Placental pericyte (primary cell): ENCODE measurements around the gene LARP6.

- CAGE, long polyA plus RNA: no peak
These were observed 32.2 kb downstream of the RPLP1 start for GRCh38 chr15:69484709-69485230.

GRCh38 chr15:69592919-69593365, 140.3 kb downstream of the RPLP1 start:
- CAGE, long polyA plus RNA: no peak

DNA sequence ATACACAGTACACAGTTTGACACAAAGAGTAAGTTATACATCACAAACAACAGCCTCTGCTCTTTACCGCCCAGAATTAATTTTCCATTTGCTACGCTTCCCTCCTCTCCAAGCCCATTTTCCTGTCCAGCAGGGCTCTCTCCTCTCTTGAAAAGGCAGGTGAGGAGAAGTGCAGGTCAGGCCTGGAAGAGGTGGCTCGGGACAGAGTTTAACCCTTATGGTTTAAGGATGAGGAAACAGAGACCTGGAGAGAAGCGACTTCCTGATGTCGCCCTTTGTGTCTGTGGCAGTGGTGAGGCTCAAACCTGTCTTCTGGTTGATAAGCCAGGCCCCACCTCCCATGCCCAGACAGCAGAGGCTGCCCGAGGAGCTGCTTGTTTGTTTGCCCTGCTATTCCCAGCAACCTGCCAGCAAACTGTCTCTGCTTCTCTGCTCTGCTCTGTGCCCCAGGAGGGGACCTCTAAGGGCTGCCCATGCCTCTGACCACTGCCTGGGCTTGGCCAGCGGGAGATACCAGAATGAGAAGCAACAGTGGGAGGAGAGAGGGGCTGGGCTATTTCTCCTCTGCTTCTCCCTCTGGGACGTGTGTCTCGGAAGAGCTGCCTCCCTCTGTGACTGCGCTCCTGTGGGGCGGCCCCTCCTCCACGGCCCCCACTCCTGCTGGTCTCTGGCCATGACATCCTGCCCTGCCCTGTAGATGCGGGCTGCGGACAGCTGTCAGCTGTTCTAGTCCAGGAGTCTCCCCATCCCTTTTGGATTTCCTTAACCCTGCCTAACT, 212.9 kb downstream of the RPLP1 start:
- CAGE, long polyA plus RNA: no peak

GRCh38 chr15:69719418-69719996, 266.9 kb downstream of the RPLP1 start:
- CAGE, long polyA plus RNA: no peak

- CAGE, long polyA plus RNA: no peak
These were observed 3.0 kb downstream of the TLE3 start for GRCh38 chr15:70094617-70095155.

DNA sequence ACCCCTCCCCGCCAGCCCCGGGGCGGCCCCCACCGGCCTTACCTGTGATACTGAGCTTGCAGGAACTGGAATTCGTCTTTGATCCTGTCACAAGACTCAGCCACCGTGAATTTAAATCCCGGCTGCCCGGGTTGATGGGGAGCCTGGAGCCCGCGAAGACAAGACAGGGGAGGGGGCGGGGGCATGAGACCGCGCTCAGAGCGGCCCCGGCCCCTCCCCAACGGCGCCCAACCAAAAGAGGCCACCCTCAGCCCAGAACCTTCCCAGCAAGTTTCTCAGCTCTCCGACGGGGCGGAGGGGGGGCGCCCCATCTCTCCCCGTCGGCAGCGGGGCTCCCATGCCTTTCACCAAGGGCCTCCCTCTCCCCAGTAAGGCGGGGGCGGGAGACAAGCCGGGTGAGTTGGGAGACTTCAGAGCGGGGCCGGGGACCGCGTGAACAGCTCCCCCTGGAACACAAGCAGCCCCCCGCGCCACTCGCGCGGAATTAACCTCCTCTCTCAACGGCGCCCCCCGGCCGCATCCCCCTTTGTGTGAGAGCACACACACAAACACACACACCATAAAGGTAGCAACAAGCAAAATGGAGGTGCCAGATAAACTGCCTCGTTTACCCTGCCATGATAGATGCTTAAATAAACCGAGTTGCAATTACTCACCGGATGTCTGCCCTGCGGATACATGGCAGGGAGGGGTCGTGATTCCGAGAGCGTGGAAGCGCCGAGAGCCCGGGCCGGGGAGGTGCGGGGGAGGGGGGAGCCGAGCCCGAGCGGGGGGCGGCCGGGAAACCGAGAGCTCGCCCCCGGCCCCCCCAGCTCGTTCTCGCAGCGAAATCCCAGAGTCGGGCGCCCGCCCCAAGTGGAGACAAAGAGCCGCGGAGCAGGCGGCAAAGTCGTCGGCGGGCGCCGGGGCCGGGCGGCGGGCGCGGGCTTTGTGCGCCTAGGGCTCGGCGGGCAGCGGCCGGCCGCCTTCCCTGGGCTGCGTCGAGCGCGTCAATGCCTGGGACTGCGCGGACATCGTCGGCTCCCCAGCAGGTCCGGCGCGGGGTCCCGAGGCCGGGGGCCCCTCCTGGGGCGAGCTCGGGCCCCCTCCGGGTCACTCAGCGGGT, 1.2 kb downstream of the TLE3 start:
- CAGE, long polyA plus RNA: no peak

DNA sequence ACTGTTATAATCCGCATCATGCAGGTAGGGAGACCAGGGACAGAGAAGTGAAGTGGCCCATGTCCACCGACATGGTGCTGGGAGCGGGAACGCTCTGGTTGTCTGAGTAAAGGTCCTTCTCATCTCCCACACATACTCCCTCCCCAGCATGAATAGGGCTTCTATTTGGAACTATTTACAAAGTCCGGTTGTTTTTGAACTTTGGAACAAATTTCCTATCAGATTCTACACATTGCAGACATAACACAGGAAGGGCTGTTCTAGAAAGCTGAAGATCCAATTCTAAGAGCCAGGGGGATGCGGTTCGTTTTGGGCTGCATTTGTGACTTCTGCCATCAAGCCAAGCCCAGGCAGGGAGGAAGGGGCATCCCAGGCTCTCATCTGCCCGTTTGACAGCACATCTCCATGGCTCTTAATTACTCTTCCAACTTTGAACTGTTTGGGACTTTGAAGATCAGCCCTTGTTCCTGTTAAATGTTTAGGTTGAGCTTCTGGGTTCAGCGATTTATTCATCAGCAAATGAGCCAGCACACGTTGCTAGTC, 94.9 kb upstream of the TLE3 start:
- CAGE, long polyA plus RNA: no peak

DNA sequence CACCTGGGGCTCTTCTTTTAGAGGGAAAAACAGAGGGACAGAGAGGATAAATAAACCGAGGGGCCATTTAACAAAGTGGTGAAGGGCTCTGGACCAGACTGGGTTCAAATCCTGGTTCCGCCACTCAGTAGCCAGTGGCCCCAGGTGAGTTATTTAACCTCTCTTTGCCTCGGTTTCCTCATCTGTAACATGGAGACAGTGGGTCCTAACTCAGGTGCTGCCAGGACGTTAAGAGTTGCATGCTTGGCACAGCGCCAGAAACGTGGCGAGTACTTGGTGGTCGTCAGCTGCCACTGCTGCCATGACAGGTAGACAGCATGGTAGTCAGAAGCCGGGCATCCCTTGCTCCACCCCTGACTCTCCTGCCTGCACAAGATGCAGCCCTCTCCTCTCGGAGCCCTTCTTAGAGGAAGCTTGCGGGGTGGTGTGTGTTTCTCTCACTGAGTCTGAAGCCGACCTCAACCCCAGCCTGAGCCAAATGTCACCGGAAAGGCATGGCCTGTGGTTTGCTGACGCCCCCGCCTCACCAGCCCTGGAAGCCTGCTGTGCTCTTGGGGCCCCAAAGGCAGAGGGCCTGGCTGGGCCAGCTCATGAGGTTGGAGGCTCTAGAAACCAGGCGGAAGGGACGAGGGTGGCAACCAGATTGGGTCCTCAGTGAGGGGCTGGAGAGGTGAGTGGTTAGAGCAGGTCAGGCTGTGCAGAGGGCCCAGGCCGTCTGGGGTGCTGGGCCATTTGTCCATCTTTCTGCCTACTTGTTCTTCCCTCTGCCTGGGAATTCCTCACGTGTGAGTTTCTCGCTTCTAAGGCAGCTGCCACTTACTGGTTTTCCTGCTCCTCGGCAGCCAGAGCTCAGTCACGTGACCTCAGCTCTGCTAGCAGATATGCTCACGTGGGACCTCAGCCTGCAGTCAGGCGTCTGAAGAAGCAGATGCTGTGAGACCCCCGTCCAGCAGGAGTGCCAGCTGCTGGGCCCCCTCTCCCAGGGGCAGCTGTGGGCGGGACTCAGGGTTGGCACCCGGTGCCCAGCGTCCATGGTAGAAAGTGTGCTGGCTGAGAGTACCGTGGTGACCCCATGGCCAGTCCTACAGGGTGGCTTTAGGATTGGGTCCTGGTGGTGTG, 160.9 kb upstream of the TLE3 start:
- CAGE, long polyA plus RNA: no peak

- CAGE, long polyA plus RNA: no peak
These were observed 168.6 kb upstream of the TLE3 start for GRCh38 chr15:70266406-70266649.

GRCh38 chr15:70459725-70460296, 303.5 kb downstream of the UACA start:
- CAGE, long polyA plus RNA: no peak

GRCh38 chr15:70474650-70475652, 288.4 kb downstream of the UACA start:
- CAGE, long polyA plus RNA: no peak

- CAGE, long polyA plus RNA: no peak
These were observed 258.9 kb downstream of the UACA start for GRCh38 chr15:70504037-70505200.

DNA sequence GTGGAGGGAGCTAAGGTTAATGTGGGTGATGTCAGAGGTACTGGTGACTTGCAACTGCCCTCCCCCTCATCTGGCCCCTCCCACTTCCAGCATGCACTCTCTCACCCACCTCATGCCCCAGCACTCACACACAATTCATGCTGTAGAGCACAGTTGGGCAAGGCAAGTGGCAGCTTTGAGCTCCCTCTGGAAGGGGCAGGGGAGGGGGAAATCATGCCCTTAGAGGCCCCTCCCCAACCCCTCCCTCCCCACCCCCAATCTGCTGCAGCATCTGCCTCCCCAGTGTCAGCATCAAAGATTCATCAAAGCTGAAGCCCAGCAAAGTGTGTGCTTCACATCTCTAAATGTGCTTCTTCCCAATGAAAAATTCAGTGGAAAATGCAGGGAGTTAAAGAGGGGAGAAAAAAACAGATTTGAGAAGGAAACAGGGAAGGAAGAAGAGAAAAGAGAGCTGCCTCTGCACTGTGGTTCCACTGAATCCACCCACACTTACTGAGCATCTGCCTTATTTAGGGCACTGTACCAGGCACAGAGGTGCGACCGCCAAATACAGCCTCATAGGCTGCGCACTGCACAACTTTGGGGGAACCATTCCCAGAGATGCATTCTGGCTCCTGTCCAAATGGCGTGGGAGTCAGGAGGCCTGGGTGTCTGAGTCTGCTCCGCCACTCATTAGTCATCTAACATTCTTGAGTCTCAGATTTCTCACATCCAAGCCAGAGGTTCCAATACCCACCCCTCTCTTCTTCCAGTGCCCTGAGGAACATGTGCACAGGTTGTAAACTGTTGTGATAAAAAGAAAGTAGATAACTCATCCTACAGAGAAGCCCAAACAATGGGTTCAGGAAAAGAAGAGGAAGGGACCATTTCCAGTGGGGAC, 254.9 kb downstream of the UACA start:
- CAGE, long polyA plus RNA: no peak

GRCh38 chr15:70534884-70535609, 228.3 kb downstream of the UACA start:
- CAGE, long polyA plus RNA: no peak

DNA sequence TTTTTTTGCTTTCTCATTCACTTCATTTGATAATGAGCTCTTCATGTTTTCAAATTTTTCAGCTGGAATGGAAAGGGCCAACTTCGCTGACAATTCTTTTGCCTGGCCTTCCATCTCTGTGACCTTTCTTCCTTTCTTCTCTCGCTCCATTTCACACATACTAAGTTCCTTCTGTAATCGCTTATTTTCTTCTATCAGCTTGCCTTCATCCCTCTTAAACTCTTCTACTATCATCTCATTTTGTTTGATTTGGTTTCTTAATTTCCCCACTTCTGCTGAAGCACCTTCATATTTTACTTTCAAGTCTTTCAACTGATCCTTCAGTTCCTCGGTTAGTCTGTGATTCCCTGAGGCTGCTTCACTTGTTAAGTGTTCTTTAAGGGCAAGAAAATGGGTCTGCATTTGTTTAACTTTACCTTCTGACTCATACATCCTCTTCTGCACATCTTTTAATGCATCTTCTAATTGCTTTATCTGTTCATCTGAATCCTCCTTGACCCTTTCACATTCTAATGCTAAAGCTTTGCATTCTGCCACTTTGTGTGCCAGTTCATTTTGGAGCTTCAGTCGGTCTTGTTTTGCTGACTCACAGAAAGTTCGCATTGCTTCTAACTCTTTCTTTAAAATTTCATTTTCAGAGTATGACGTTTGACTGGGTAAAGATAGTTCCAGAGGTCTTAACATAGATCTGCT, 94.5 kb downstream of the UACA start:
- CAGE, long polyA plus RNA: no peak

DNA sequence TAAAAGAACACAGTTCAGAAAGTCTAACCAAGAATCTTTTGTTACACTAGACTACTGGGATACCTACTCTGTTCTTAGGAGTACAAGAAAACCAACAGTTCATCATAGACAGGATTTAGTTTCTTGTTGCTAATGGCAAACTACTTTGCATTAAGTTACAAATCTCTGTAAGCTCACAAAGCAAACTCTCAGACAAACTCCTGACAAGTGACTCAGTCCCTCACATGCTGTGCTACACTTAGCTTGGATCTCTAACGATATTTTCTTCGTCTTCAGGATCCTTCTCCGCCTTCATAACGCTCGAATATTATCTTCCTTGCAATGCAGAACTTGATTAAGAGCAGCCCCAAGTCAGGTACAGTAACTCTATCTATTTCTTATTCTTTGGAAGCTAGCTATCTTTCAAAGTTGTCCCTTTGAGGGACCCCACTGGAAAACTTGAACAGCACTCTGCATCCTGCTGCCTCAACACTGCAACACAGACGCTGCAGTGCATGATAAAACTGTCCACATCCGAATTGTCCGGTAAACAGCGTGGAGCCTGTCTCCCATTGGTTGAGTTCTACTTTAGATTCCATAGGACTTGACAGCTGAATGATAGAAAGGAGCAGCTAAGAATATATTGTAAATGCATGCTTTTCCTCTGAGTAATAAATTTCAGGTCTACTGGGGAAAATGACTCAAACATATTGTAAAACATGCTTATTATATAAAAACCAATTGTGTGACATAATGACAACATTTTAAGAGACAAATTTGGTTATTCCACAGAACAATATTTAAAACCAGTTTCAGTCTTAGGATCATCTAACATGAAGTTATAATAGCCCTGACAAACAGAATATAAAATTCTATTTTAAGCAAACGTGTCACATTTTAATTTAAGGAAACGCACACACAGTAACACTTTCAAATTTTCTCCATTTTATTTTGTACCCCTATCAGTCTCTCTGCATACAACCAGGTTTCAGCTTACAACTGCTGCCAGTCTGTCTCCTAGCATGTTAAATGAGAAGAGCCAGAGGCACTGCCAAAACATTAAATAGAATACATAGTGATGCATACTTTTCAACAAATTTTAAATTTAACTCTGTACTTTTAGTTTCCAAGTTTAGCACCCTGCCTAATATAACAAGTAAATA, 61.2 kb downstream of the UACA start:
- CAGE, long polyA plus RNA: no peak

DNA sequence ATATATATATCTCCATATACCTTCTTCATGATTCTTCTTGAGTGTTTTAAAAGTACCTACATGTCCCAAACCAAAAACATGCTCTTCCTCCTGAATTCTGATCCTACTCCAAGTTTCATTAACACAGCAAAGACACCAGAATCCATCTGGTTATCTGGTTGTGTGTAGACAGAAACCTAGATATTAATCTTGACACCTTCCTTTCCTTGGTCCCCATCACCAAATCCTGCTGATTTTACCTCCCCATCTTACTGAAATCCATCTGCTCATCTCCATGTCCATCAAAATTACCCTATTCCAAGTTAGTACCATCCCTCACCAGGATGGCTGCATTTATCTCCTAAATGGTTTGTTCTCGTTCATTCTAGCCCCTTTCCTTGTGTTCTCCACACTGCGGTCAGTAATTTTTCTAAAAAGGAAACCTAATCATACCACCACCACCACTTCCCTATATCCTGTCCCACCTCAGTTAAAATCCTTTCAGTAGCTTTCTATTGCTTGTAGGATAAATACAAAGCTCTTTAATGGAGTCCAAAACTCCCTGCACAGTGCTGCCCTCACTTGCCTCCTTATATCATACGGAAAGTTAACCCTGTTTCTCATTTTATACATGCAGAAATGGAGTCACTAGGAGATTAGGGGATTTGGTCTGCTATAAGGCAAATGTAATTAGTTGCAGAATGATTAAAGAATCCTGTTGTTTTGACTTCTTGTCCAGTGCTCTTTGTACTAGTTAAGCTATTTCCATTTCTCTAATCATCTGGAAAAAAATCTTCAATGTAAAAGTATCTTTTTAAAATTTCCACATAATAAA, 51.1 kb downstream of the UACA start:
- CAGE, long polyA plus RNA: no peak

DNA sequence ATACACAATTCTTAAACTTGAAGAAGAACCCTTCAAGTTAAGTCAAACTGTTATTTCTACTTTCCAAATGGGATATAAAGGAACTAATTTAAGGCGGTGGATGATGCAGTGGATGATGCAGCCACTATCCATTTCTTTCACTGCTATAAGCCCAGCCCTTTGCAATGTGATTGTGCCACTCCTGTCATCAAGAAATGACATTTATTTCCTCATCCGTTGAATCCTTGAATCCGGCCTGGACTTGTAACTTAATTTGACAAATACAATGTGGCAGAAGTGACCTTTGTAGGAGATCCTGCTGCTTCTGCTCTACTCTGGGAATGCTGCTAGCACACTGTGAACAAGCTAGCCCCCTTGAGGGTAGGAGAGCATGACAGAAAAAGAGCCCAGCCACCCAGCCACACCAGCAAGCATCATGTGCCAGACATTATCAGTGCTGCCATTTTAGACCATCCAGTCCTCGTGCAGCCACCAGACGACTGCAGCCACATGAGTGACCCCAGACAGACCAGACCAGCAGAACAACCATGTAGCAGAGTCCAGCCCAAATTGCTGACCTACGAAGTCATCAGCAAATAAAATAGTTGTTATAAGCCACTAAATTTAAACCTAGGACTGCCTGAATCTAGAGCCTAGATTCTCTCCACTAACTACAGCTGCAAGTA, 47.4 kb downstream of the UACA start:
- CAGE, long polyA plus RNA: no peak

DNA sequence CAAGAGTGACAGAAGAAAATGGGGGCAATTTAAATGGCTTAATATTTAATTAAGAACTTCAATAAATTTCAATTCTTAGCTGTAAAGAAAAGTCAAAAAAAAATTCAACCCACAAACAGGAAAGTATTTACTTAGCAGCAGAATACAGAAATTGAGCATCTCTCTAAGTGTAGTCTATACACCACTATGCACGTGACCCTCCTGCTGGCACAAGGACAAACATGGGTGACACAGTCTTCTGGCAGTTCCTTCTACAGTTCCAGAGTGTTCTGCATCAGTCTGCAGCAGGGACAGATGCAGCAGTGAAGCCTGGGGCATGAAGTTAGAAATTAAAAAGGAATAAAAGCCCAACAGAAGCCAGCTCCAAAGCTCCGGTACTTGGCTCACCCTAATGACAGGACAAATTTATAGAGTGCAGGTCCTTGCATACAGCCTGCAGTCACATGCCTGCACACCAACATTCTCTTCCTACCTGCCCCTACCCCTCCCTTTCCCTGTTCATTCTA, 15.2 kb downstream of the UACA start:
- CAGE, long polyA plus RNA: no peak

DNA sequence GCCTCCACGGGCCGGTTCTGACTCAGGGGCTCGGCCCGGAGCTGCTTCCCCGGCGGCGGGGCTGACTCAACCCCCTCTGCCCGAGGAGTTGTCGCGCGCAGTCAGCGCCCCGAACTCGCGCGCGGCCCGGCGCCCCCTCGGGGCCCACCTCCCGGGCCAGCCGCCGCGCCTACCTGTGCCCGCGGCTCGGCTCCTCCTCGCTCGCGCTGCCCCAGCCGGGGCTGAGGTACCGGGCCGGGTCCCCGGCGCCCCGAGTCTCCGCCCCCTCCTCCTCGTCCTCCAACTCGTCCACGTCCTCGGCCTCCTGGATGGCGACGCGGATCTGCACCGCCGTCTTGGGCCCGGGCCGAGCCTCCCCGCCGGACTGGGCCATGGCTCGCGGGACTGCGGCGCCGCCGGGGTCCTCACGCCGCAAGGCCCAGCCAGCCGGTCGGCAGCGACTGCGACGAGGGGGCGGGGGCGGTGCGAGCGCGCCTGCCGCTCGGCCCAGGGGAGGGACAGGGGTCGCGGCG, at the start of gene LARP6:
Gene LARP6, minus strand, starts transcription at position 442 of the 512 bp plus-strand sequence.
- CAGE, long polyA plus RNA: no peak